ENCODE measurements around a stretch of chr2.

- RRBS, result no CpG with 5 or more reads among the region's 10 CpGs
Observed at GRCh38 chr2:3626280-3626788, 31.4 kb downstream of the COLEC11 start.

DNA sequence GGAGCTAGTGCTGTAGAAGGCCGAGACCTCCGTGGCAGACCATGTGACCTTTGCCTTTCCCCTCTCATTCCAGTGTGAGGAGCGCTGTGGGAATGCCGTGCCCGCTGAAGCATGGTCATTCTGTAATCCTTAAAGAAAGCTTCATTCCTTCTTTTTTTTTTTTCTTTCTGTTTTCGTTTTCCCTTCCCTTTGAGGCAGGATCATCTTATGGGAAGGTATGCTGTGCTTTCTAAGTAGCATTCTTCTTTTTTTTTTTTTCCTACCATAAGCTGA is 208.8 kb downstream of the DCDC2C start:
- RRBS, result no CpG with 5 or more reads among the region's 6 CpGs

DNA sequence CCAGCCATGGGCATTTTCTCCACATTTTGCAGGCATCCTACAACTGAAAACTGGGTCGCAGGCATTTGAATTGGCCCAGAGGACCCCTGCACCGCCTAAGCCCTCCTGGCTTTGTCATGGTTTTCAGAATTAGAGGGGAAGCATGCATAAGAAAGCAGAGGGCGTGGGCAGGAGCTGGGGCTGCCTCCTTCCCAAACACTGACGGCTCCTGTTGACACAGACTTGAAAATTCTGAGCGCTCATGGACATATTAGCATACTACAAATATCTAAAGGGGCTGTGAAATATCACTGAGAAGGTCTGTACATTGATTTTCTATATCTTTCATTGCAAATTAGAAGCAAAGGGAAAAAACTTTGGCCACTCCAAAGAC is 34.1 kb downstream of the SOX11 start:
- RRBS, result no CpG with 5 or more reads among the region's 5 CpGs

- RRBS, result no CpG with 5 or more reads among the region's 5 CpGs
Observed at GRCh38 chr2:5786856-5787307, 94.7 kb downstream of the SOX11 start.

DNA sequence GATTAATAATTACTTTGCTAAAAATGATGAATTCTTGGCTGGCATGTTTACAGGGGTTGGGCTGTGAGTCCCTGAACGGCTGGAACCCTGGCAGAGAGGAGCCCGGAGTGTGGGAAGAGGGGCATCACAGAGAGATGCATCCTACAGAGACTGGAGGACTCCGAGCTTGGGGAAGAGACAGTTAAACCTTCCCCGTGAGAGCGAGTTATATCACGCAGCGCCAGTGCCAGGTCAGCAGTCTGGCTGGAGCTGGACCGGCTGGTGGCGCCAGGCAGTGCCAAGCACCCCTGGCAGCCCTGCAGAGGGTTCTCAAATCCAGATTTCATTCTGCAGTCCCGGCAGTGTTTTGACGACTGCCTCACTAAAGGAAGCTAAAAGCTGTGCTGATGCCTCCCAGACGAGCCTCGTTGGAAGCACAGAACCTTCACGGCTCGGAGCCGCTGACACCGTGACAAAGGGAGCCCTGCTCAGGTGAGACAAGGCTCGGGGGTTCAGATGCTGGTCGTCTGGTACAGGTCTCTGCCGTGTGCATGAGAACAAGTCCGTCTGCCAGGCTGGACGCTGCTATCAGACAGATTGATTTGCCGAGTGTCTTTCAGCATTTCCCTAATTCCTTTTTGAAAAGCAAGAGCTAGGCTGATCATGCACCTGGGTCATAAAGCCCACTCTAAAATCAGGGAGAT is 240.4 kb downstream of the SOX11 start:
- RRBS, result 94% methylated on average over 3 of the region's 23 CpGs

- RRBS, result no CpG with 5 or more reads among the region's 2 CpGs
Observed at GRCh38 chr2:6880216-6880973, 2.8 kb downstream of the RSAD2 start.

DNA sequence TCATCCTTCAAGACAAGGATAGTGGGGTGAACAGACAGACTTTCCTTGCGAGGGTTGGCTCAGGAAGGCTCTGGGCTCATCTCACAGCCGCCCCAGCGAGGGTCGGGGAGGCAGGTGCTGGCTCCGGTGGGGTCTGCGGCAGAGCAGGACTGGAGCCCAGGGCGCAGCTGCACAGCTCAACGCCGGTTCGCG is 382 bp upstream of the RNF144A start:
- RRBS, result 84% methylated on average over 5 of the region's 11 CpGs

DNA sequence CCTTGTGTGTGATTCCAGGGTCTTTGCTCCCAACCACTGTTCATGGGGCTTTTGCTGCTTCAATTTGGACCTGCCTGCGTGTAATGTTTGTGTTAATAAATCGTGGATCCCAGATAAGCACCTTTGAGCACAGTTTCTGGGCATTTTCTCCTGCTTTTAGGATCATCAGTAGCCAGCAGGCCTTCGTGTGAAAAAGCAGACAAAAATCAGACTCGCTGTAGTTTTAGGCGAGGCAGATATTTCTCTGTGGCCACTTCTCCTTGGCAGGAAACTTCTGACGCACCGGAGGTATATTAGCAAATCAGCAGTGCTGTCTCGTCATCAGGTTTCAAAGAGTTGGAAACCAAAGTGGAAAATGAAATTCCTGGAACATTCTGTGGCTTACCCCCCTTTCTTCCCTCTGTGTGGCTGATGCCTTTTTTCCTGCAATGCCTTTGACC is 93.1 kb downstream of the RNF144A start:
- RRBS, result no CpG with 5 or more reads among the region's 8 CpGs

GRCh38 chr2:7038362-7039086 is 121.3 kb downstream of the RNF144A start:
- RRBS, result no CpG with 5 or more reads among the region's 3 CpGs

DNA sequence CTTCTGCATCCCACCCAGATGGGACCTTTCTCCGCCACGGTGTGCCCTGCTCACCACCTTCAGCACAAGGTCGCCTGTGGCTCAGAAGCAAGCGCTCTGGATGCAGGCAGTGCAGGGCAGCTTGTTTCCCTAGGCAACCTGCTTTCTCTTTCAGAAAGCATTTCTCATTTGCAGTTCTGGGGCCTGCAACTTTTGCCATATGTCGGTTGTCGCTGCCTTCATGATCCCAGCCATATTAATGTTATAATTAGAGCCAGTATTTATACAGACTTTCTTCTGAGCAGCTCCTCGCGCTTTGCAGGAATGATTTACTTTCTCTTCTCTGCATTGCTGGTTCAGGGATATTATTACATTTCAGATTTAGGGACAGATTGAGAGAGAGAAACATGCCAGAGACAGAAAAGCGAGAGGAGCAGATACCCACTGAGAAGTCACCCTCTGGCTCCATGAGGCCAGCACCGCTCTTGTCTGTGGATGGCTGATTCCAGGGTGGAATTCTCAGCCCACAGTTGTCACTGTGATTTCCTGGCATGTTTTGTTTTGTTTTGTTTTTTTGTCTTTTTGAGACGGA is 692.9 kb downstream of the RNF144A start:
- RRBS, result no CpG with 5 or more reads among the region's 11 CpGs

DNA sequence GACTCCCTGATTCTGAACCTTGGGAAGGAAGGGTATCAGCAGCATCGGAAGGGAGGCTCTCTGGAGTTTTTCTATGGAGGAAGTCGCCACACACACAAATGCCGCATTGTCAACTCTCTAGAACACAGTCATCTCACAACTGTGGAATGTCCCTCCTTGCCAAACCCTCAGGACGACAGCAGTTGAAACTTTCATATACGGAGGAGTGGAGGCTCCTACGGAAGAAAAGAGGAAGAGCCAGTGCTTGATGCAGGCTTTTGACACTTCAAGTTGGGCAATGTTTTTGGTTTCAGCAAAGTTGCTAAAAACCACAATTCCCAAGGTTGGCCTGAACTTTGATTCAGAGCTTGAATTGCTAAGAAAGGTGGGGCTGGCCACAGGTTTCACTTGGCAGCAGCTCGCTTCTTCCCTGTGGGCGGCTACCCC is 856.1 kb downstream of the RNF144A start:
- RRBS, result no CpG with 5 or more reads among the region's 8 CpGs

- RRBS, result no CpG with 5 or more reads among the region's 8 CpGs
Observed at GRCh38 chr2:8134507-8134945, 547.3 kb upstream of the ID2 start.

GRCh38 chr2:8337265-8337529 is 344.7 kb upstream of the ID2 start:
- RRBS, result no CpG with 5 or more reads among the region's 2 CpGs

DNA sequence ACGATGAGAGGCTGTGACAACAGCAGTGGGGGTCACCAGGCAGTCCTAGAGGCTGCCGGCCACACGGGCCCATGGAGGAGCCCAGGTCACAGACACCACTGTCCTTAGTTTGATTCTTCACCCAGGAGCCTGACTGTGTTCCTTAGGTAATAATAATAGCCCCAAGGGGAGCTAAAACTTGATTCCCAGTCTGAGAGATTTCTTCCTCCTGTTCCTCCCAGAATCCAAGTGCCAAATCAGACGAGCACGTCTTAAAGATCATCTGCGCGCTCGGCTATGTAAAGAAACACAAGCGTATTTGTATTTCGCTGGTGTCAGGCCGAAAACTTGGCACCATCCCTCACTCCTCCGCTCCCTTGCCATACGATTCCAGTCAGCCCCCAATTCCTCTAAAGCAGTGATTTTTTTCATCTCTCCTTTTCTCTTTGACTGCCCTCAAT is 131.0 kb upstream of the ID2 start:
- RRBS, result no CpG with 5 or more reads among the region's 13 CpGs

DNA sequence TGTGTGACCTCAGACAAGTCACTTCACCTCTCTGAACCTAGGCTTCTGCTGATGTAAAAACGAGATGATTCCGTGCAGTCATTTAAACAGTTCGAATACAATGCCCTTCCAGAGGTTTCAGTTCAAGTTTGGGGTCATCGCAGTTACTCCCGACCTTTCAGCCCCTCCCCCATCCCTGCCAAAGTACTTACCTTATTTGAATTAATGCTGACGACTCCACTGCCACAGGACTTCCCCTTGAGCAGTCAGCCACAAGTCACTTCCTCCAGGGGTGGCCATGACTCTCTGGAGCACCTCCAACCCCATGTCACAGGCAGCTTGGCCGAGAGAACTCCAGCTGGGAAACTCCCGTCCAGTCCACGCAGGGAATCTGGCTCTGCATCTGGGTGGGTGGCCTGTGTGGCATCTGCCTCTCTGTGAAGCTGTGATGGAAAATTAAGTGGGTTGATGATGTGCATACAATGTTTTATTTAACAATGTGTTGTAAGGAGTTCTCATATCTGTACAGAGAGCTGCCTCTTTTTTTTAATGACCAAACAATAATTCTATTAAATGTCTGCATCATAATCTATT is 105.0 kb upstream of the ID2 start:
- RRBS, result no CpG with 5 or more reads among the region's 9 CpGs

DNA sequence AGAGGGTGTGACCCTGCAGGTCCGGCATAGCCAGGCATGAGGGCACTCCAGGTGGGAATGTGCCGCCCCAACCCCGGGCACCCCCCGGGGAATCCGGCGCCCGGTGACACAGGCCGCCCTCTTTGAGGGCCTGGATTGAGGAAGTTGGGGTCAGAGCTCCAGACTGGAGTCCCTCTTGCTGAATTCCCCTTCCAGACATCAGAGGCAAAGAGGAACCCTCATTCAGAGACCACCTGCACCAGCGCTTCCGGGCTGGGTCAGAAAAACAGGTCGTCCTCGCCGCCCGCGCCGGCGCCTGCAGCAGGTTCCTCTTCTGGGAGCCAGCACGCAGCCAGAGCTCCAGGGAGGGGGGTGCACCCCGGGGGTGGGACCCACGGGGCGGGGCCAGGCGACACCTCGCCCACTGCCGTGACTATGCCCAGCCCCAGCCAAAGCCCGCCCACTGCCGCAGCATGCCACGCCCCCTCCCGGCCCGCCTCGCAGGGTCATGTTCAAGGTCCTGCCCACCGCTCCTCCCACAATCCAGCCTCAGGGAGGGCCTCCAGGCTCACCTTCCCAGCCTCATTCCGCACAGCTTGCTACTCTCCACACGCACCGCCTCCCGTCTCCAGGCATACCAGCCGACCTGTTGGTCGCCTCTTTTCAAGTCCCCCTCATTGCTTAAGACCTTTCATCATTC is 98.2 kb upstream of the ID2 start:
- RRBS, result 4% methylated on average over 20 of the region's 37 CpGs

- RRBS, result no CpG with 5 or more reads among the region's 14 CpGs
Observed at GRCh38 chr2:8598225-8598792, 83.5 kb upstream of the ID2 start.

GRCh38 chr2:8644493-8644830 is 37.4 kb upstream of the ID2 start:
- RRBS, result no CpG with 5 or more reads among the region's 4 CpGs

- RRBS, result 73% methylated on average over 4 of the region's 24 CpGs
Observed at GRCh38 chr2:8645052-8645446, 36.8 kb upstream of the ID2 start.

DNA sequence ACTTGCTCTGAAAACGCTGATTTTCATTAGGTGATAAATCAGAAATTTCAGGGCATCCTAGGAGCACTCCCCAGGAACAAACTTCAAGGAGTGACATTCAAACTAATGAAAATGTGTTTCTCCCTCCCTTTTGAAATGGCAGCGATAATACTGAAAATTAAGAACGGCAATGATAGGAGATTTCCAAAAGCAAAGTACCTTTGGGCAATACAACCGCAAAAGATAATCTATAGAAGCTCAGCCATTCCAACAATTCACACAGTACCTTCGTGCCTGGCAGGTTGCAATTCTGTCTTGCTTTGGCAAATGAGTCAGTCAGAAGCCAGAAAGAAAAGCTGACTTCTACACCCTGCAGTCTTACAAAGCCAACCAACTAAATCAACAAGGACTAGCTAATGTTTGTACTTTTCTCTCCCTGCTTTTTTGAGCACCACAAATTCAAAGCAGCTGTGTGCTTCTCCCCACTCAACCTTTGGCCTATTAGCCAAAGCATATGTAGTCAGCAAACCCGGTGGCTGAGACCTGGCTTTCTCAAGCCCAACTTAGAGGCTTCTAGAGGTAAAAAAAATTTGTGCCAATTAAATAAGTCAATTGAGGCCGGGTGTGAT is 25.7 kb upstream of the ID2 start:
- RRBS, result 85% methylated on average over 2 of the region's 7 CpGs

All from NB4 (cell line).